GM12891 (cell line): ENCODE results near the genes PSMA1, SAA2 and IGSF22.

DNA sequence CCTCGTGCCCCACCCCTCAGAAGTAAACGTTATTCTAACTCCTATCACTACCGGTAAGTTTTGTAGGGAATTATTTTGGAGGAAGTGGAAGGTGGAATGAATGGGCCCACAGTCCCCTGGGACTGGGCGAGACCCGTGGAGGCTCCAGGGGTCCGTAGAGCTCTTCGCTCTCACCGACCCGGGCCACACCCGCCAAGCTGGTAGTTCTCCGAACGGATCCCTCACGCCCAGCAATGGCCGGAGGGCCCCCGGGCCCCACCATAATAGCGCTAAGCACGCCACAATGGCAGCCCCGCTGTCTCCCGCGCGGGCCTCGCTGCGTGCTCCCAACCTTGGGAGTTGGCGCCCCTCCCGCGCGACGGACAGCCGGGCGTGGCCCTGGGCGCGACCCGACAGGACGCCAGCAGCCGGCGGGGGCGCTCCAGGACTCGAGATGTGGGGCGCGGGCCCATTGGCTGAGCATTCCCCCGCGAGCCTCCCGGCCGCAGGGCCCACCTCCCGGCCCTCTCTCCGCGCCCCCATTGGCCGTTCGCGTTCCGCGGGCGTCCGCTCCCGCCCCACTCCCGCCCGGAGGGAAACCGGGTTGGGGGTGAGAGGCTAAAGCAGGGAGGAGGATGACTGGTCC lies 441 bp upstream of the FAR1 start:
- RRBS = 1% methylated on average over 35 of the region's 58 CpGs

GRCh38 chr11:13923772-13924578 lies 38.5 kb upstream of the SPON1 start:
- RRBS = no CpG with 5 or more reads among the region's 7 CpGs

DNA sequence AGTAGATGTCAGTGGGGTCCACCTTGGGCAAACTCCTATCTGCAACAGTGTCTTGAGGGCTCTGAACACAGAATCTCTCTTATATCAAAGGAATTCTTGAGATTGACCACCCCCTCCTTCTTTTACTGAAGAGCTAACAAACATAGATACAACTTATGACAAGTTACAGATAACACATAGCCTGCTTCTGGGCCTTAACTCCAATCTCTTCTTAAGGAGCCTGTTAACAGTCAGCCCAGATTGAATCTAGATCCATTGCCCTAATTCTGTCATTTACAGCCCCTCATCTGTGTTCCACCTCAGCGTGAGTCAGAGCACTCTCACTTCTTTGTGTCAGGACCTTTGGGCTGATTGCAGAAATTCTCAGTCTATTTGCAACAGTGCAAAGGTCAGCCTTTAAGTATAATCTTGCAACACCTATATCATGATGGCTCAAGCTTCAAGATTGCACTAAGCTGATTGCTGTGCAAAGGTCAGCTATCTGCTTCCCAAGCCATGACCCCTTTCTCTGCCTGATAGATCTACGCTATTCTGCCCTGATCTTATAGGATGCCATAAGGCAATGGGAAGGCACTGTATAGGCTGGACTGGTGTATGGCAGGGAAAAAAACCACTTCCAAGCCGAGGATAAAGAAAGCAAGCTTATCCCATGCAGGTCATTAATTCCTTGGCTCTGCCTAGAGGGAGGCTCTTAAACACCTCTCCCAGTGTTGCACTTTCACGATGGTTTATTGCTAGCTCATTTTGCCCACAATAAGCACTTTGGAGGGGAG lies 100.8 kb downstream of the RRAS2 start:
- RRBS = no CpG with 5 or more reads among the region's 4 CpGs

GRCh38 chr11:14340529-14341445 lies 18.2 kb downstream of the RRAS2 start:
- RRBS = no CpG with 5 or more reads among the region's 7 CpGs

DNA sequence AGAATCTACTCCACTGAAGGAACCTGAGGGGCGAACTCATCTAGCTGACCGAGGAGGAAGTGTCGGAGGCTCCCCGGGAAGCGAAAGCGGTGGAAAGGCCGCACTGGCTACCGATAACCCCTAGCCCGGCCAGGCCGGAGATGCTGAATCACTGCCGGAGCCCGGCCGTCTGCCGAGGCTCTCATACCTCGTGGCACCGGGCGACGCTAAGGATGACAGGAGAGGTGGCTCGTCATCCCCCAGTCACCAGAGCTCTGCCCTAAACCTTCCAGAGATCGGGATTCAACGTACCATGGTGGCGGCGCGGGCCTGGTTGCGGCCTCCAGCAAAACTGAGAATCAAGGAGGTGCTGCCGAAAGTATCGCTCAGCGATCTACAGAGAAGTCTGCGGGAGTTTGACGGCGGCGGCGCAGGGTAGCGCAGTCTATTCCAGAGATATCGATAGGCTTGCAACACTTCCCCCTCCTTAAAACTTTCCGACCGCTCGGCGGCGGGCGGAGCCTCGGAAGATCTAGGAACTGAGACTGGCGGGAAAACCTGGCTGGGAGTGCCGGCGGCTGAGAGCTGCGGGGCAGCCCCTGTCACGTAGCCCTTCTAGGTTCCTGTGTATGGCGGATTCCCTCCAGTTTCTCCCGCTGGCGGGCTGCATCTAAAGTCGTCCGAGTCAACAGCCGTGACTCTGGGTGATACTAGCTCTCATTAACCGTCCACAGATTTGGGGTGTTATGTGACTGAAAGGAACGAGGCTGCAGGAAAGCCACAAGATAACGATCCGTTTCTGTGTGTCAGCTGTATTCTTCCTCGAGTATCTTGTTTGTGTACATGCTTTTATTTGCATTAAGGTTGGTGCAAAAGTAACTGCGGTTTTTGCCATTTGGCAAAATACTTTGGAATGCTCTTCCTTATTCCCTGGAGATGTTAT lies at the start of gene PSMA1:
TSS of gene PSMA1 (minus strand) at position 381 of the 922 bp plus-strand sequence.
- RRBS = 0% methylated on average over 4 of the region's 59 CpGs

GRCh38 chr11:14723308-14724393 lies 80.0 kb downstream of the PDE3B start:
- RRBS = no CpG with 5 or more reads among the region's 4 CpGs

DNA sequence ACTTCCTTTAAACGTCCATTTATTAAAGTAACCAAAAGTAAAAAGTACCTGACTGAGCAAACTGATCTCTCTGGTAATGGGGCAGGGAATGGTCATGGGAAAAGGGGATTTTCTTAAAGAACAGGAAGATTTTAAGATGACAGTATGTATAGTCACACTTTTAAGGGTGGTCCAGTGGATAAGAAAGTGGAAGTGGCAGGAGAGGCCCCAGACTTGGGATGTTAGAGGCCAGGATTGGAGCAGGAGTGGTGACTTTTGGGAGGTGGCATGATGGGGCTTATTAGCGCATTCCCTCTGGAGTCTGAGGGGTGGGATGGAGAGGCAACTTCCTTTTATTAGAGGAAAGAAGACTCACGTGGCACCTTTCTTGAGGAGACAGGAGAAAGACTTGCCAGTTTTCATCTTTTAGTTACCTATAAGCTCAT lies 261.3 kb downstream of the INSC start:
- RRBS = no CpG with 5 or more reads among the region's 3 CpGs

- RRBS = no CpG with 5 or more reads among the region's 10 CpGs
Measured at GRCh38 chr11:15843297-15843971, 512.9 kb downstream of the SOX6 start.

DNA sequence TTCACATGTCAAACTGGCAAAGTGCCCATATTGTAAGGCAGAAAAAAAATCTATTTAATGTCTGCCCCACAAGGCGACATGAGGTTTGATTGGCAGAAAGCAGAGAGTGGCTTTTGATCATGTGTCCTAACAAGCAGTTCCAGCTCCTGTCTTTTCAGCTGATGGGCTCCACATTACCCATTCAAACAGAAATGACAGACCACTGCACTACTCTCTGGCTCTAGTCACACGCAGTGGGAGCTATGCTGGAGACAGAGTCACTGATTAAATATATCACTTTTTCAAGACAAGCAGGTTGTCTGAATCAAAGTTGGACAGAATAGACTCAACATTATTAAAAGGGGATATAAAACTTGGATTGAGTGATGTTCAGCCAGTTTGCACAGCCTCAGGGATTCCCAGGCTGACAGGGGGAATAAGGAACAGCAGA lies 58.9 kb downstream of the SOX6 start:
- RRBS = no CpG with 5 or more reads among the region's 2 CpGs

- RRBS = no CpG with 5 or more reads among the region's 50 CpGs
Measured at GRCh38 chr11:16605563-16606651, 132.5 kb upstream of the C11orf58 start.

DNA sequence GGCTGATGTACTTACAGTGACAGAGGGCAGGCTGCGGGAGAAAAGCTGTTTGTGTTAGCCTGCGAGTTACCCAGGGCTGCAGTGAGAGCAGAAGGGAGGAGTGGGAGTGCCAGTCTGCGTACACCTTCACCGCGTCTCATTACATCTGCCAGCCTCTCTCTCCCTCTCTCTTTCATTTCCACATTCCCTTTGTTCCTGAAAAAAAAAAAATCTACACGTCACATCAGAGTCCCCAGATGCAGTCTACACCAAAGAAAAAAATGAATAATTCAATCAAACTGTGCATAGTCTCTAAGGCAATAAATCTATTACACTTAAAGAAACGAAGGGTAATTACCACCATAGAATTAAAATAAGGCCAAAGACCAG lies 126.4 kb upstream of the C11orf58 start:
- RRBS = no CpG with 5 or more reads among the region's 7 CpGs

DNA sequence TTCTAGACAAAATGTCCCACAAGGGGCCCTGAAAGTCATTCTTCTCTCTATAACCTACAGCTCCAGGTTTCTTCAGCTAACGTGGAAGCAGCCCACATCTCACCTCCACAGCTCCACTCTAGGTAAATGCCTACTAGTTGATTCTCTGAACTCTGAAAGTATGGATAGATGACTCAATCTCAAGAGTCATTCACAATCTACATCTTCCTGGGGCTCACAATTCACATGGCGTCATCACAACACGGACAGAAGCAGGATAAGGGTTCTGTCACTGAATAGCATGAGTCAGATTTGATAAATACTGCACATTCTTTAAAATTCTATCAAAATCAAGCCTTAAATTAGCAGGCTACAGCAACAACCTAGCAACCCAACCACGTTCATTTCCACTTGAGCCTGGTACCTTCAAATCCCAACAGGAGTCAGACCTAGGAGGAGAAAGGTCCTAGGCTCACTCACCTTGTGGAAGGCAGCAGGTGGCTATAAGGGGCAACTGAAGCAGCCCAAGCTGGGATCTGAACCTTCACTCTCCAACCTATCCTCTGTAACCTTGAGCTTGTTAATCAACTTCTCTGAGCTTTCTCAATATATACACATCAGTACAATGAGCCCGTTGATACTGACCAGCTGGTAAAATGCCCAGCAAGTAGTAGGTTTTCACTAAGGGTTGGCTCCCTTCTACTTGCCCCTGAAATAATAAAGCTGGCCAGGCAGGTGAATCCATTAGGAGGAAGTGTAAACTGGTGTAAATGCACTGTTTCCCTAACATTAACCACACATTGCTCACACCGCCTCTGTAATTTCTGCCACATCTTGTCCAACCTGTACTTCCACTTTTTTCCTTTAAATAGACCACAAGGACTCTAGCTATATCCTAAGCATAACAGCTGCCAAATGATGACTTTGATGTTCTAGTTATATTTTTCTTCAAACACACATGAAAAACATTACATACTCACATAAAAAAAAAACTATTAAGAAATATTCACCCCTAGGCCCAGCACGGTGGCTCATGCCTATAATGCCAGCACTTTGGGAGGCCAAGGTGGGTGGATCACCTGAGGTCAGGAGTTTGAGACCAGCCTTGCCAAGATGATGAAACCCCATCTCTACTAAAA lies 95.9 kb downstream of the PLEKHA7 start:
- RRBS = no CpG with 5 or more reads among the region's 7 CpGs

DNA sequence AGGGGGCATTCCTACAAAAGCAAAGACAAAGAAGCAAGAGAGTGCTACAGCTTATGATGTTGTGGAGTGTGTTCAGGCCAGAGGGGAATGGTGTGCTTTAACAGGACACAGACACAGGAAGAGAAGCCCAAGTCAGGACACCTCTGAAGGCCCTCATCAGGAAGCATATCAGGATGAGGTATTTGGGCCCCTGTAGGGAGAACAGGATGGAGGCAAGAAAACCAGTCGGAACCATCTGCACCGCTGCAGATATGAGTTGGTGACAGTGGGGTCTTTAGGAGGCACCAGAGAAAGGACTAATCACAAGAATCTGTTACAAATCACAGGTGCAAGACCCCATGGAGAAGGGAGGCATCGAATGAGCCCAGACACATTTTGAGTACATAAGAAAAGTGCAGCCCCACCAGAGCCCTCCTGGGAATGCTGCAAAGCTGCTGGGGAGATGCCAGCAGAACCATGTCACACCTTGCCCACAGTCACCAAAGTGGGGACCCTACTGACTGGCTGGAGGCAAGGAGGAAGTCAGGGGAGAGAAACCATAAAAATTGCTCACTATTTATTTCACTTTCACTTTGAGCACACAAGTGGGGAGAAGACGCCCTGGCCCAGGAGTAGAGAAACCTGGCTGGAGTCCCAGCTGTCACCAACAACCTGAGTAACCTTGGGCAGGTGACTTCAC lies 28.0 kb downstream of the PLEKHA7 start:
- RRBS = no CpG with 5 or more reads among the region's 4 CpGs

DNA sequence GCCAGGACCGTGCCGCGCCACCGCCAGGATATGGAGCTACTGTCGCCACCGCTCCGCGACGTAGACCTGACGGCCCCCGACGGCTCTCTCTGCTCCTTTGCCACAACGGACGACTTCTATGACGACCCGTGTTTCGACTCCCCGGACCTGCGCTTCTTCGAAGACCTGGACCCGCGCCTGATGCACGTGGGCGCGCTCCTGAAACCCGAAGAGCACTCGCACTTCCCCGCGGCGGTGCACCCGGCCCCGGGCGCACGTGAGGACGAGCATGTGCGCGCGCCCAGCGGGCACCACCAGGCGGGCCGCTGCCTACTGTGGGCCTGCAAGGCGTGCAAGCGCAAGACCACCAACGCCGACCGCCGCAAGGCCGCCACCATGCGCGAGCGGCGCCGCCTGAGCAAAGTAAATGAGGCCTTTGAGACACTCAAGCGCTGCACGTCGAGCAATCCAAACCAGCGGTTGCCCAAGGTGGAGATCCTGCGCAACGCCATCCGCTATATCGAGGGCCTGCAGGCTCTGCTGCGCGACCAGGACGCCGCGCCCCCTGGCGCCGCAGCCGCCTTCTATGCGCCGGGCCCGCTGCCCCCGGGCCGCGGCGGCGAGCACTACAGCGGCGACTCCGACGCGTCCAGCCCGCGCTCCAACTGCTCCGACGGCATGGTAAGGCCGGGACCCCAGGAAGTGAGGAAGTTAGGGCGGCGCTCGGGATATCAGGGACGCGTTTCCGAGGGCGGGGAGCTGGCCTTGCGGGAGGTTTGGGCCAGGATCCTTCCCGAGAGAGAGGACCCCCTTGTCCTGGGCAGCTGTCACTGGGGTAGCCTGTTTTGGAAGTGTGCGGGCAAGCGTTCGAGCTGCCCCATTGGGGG lies 615 bp downstream of the MYOD1 start:
- RRBS = 25% methylated on average over 13 of the region's 99 CpGs

DNA sequence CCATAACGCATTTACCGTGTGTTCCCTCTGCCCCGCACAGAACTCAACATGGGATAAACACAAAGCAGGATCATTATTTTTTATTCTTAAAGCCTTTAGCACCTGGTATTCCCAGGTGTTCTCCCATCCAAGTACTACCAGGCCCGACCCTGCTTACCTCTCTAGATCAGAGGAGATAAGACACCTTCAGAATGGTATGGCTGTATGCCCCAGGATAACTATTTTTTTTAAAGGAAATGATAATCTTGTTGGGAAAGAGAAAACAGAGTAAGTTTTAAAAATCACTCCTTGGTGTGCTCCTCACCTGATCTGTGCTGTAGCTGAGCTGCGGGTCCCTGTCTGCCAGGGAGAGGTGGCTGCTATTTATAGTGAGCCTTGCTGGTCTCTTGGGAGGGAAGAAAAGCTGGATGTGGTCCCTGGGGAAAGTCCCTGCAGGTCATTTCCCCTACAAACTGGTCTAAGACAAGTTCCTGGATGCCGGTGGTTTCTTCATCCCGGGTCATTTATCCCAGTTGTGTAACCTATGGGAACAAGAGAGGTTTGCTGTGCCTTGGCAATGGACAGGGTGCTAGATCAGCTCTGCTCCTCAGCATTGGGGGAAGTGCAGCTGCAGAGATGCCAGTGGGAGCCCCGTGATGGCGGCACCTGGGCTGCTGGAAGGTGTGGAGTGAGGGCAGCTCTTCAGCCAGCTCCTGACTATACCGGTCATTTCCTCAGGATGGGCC lies at the start of gene SAA2:
TSS of gene SAA2 (minus strand) at position 370 of the 725 bp plus-strand sequence.
- RRBS = no CpG with 5 or more reads among the region's 10 CpGs

DNA sequence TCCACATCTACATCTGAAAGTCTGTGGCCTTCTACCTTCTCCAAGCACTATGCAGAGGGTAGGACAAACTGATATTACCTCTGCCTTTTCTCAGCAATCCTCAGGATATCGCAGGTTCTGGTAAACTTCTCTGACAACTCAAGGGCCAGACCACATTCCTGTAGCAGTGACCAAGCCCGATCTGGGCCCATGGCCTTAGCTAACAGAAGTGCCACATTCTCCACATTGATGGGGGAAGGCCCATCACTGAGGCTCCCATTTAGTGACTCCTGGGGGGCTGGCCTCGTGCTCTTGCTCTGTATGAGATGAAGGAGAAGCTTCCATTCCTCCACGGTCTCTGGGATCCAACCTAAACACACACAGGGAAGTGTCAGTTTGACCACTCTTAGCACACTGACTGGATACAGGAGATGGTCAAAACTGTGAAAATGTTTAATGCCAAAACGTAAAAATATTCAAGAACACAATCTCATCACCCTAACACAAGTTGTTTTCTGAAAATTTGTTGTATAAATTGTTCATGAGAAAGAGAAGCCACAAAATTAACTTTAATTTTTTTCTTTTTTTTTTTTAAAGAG lies 15.9 kb downstream of the SAA1 start:
- RRBS = no CpG with 5 or more reads among the region's 5 CpGs

- RRBS = 1% methylated on average over 10 of the region's 54 CpGs
Measured at GRCh38 chr11:18395411-18396405, 1.3 kb downstream of the LDHA start.

DNA sequence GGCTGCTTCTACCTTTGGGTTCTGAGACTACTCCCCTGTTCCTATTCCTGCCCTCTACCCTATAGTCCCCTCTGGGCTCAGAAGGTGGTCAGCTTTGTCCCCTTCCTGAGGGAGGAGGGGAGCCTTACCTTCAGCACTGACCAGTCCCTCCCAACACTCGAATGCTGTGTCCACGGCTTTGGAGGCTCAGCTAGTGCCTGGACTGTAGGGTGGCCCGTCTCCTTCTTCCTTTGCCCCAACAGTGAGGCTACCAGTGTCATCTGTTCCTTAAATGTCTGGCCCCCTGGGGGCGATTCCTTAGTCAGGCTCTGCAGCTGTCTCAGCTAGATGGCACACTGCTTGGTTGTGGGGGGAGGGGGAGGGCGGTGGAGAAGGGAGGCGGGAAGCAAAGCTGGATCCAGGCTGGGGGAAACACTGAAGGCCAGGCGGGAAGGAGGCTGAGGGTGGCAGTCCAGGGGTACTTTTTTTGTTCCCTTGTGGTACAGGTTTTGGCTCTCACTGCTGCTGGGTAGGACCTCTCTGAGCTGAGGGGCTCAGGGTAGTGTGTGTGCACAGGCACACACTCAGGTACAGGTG lies at the start of gene IGSF22:
TSS of gene IGSF22 (minus strand) at position 243 of the 576 bp plus-strand sequence.
- RRBS = no CpG with 5 or more reads among the region's 7 CpGs

- RRBS = no CpG with 5 or more reads among the region's 7 CpGs
Measured at GRCh38 chr11:19442039-19442857, 201.5 kb upstream of the E2F8 start.